M059J (cell line): ENCODE measurements around a stretch of chr17.

GRCh38 chr17:77453445-77454560 is 172.5 kb downstream of the SEPTIN9 start:
- RAMPAGE, long total RNA, result no peak

- RAMPAGE, long total RNA, result no peak
These were observed 174.5 kb downstream of the SEPTIN9 start for GRCh38 chr17:77455477-77456583.

- RAMPAGE, long total RNA, result no peak
These were observed 319.7 kb downstream of the SEPTIN9 start for GRCh38 chr17:77600830-77601531.

- RAMPAGE, long total RNA, result no peak
These were observed 174.0 kb upstream of the TNRC6C start for GRCh38 chr17:77784539-77784795.

- RAMPAGE, long total RNA, result no peak
These were observed 21.8 kb downstream of the TNRC6C start for GRCh38 chr17:77980344-77980622.

- RAMPAGE, long total RNA, result no peak
These were observed 2.5 kb downstream of the TMC6 start for GRCh38 chr17:78125655-78126827.

DNA sequence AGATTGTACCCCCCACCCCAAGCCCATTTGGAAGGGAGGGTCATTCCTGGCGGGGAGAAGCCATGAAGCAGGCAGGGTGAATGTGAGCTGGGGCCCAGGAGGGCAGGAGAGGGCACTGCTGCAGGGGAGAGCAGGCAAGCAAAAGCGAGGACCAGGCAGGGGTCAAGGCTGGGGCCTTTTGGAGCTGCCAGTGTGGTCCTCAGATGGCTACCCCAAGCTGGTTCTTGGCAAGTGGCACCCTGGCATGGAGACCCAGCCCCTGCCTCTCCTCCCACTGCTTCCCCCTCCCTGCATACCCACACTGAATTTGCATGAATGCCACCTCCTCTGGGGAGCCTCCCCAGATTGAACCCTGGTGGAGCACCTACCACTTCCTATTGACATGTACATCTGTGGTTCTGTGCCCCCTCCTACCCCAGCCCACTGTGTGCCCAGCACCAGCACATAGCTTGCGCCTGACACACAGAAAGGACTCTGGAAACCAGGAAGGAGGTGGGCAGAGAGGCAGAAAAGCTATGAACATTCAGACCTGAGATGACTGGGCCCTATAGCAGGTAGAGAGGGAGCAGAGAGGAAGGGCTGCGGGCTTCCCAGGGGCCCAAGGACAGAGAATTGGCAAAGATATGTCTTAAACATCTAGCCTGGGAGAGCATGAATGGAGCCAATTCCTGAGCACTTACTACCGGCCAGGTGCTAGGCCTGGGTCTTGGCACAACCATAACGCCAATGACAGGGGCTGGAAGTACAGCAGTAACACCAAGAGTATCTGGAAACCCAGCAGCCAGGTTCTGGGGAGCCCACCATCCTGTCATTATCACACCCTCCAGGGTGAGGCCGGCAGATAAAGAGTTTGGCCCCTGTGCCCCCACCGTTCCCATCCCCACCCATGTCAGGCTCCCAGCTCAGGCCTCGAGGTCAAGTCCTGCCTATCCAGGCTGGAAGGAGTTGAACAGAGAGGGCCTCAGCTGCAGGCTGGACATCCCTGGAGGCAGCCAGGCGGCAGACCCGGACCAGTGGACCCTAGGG is 759 bp upstream of the TMC8 start:
- RAMPAGE, long total RNA, result no peak

- RAMPAGE, long total RNA, result no peak
These were observed 900 bp downstream of the TMC8 start for GRCh38 chr17:78131466-78131875.

DNA sequence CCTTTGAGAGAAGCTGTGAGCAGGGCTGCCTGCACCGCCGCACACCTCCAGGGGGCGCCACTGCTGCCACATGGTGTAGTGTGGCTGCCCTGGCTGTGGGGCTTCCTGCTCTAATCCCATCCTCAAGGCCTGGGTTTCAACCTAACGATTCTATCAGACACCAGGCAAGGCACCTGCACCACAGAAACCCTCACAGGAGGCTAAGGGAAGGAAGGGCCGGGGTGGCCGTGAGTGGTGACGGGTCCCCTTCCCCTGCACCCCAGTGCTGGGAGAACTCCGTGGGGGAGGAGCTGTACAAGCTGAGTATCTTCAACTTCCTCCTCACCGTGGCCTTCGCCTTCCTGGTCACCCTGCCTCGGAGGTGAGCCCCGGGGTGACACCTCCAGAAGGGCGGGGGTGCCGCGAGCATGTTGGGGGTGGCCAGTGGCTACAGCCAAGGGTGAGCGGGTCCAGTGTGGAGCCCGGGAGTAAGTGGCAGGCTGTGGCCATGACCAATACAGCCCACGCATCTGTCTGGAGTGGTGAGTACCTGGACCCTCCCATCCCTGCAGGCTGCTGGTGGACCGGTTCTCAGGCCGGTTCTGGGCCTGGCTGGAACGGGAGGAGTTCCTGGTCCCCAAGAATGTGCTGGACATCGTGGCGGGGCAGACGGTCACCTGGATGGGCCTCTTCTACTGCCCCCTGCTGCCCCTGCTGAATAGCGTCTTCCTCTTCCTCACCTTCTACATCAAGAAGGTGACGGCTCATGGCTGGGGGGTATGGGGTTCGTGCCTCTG is 7.1 kb downstream of the TMC8 start:
- RAMPAGE, long total RNA, result no peak

DNA sequence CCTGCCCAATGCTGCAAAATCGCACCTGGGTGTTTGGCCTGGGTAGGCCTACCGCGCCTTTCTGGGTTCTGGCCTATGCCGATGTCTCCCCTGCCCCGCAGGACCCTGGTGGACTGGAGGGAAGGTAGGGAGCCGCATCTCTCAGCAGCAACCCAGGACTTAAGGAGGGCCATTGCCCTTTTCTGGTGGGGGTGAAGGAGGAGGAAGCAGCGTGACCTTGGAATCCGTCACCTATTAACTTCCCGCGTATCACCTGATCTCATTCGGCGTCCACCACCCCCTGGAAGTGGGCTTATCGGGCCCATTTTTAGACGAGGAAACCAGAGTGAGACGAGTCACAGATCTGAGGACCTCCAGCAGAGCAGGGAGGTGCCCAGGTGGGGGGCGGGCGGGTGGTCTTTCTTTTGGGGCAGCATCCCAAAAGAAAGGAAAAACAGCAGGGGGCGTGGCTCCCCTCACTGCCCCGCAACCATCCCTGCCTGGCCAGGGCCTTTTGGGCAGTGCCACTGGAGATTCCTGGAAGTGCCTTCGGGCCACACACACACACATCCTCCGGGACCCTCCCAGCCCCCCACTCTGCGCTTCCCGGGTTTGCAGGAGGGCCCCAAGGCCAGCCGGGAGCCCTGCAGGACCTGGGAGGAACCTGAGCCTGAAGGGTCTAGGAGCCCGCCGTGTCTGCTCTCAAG is 36.5 kb downstream of the TMEM235 start:
- RAMPAGE, long total RNA, result no peak

- RAMPAGE, long total RNA, result no peak
These were observed 46.0 kb downstream of the SOCS3 start for GRCh38 chr17:78313454-78314736.

- RAMPAGE, long total RNA, result no peak
These were observed 44.3 kb downstream of the SOCS3 start for GRCh38 chr17:78315271-78316332.

- RAMPAGE, long total RNA, result no peak
These were observed 957 bp downstream of the PGS1 start for GRCh38 chr17:78379484-78379727.

GRCh38 chr17:78411960-78412480 is 33.6 kb downstream of the PGS1 start:
- RAMPAGE, long total RNA, result no peak

- RAMPAGE, long total RNA, result no peak
These were observed 43.5 kb downstream of the PGS1 start for GRCh38 chr17:78421692-78422627.

GRCh38 chr17:78434468-78435131 is 56.2 kb downstream of the PGS1 start:
- RAMPAGE, long total RNA, result no peak

GRCh38 chr17:78665066-78665654 is 88.0 kb upstream of the DNAH17 start:
- RAMPAGE, long total RNA, result no peak

GRCh38 chr17:78679274-78679864 is 102.2 kb upstream of the DNAH17 start:
- RAMPAGE, long total RNA, result no peak

DNA sequence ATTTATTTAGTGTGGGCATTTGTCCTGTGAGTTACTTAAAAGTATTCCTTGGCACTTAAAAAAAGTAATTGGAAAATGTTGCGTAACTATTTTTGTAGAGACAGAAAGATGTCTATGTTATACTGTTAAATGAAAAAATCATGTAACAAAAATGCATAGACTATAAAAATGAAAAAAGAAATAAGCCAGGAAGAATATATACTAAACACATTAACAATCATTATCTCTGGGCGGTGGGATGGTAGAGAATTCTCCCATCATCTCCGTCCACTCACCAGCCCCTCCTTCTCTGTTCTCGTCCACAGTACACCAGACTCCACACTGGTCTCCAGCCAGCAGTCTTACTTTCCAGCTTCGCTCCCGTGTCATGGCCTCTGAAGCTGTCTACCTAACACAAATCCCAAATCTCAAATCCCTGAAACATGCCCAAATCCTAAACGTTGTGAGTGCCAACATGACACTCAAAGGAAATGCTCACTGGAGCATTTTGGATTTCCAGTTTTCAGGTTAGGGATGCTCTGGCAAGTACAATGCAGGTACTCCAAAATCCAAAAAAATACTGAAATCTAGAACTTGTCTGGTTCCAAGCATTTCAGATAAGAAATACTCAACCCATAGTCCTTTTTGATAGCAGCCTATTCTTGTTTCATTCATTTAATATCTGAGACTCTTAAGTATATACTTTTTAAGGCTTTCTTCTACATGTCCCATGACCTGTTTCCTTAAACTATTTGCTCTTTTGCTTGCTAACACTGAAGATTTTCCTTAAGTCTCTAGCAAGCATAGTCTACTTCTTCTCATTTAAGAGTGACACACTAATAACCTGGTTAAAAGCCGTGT is 38.8 kb downstream of the CYTH1 start:
- RAMPAGE, long total RNA, result no peak

DNA sequence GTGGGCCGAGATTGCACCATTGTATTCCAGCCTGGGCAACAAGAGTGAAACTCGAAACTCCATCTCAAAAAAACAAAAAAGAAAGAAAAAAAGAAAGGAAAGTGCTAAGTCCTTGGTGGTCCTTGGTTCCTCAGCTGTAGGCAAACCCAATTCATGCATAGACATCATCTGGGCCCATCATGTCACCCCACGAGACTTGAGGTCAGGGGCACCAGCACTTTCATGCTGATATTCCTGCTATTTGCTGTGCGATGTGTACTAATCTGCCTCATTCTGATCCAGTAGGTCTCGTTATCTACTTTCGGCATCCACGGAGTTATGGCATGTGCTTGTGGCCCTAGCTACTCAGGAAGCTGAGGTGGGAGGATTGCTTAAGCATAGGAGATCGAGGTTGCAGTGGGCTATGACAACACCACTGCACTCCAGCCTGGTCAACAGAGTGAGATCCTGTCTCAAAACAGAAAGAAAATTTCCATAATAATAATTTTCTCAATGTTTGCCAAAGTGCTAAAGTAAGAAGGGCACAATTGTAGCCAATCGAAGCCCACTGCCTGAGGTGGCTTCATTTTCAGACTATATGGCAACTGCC is 23.3 kb downstream of the CYTH1 start:
- RAMPAGE, long total RNA, result no peak